Left common carotid artery plus branches (tissue), 1 donor: ENCODE measurements around the genes GIP and PHOSPHO1.

DNA sequence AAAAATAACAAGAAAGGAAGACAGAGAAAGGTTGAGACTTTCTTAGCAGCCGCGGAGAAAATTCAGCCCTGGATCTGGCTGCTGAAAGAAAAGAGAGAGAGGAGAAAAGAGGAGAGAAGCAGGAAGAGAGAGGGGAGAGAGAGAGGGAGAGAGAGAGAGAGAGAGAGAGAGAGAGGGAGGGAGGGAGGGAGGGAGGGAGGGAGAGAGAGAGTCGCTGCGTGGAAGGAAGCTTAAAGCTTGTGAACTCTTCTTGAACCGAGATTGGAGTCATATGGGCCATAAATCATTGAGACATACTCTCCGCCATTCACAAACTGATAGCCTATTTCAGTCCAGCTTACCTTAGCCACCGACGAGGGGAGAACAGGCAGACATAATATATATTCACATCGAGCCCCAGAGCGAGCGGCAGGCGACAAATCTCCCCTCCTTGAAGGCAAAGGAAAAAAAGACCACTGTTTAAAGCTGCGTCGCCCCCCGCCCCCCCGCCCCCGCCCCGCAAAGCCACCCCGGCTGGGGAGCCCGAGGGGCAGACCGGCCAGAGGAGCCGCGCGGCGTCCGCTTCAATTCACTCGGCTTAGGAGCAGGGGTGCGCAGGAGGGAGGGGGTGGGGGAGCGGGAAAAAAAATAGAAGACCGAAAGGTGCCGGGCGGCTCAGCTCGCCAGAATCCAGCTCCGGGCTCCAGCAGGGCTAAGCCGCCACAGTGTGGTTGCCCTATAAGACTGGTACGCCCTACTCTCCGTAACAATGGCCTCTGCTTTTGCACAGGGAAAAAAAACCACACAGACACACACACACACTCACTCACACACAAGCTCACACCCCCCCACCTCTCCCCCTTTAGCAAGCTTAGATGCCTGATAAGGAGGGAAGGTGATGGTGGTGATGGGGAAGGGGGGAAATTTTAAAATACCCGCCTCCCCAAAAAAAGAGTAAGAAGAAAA lies 10.6 kb upstream of the HOXB2 start:
- PRO-cap, result no peak

- PRO-cap, result no peak
These were observed 9.6 kb downstream of the HOXB4 start for GRCh38 chr17:48568328-48569224.

- PRO-cap, result no peak
These were observed 1.0 kb upstream of the HOXB4 start for GRCh38 chr17:48579170-48579530.

DNA sequence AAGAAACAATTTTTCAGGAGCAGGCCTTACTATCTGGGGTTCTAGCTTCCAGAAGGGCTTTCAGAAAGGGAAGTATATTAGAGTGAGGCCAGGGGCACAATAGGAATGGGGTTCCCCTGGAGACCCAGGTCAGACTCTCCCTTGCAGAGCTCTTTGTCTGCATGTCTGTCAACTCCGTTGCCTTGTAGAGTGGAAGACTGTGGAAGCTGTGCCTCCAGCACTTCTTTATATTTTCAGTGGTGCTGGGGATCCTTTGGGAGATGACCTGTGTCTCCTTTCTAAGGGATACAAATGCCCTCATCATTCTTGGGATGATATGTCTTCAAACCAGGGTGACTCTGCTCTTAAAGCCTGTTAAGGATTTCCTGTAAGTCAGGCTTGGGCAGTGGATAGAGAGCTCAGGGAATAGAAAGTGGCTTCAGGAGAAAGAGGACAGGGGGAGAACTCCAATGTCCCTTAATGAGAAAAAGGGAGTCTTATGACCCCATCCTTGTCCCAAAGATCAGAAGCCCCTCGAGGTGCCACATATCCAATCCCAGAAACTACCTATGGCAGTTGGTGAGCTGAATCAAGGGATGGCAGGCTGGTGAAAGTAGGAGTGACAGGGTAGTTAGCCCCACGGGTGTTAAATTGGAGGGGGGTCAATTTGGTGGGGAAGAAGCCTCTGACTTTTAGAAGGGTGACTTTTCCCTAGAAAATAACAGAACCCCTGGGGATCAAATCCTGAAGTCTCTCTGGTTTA lies 1.5 kb downstream of the HOXB3 start:
- PRO-cap, result no peak

DNA sequence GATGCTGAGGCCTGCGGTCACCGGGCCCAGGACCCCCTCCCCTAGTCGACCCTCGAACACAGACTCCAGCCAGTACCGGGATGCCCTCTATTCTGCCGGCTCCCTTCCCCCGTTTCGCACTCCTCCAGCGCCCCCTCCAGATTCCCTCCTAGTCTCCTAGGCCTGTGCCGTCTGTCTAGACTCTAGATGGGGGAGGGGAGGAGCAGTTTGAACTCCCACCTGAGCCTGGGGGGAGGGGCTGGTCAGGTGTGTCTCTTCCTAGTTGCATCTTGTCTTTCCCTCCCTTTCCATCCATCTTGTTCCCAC lies 3.1 kb upstream of the HOXB5 start:
- PRO-cap, result no peak

DNA sequence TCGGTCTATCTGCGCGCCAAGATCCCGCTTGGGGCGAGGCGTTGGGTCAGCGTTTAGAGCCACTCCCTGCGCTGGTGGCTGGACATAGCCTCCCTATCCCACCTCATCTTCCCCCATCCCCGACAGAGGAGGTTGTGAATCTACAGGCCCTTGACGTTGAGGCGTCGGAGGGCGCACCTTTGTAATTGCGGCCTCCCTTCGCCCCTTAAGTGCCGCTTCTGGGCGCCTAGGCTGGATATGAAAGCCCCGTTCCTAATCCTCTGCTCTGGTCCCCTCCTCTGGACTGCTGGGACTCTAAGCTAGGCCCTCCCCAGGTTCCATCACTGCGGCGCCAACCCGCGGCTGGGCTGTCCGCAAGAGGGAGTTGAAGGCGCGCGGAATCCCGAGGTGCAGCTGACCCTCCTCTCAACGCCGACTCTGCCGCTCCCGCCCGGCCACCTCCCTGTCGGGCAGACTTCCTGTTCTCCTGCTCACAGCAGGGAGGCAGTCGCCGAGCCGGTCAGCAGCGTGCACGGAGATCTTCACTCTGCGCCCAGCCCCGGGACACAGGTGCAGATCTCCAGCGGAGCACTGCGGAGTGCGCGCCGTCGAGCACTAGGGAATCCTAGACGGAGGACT lies 16.1 kb upstream of the HOXB9 start:
- PRO-cap, result no peak

DNA sequence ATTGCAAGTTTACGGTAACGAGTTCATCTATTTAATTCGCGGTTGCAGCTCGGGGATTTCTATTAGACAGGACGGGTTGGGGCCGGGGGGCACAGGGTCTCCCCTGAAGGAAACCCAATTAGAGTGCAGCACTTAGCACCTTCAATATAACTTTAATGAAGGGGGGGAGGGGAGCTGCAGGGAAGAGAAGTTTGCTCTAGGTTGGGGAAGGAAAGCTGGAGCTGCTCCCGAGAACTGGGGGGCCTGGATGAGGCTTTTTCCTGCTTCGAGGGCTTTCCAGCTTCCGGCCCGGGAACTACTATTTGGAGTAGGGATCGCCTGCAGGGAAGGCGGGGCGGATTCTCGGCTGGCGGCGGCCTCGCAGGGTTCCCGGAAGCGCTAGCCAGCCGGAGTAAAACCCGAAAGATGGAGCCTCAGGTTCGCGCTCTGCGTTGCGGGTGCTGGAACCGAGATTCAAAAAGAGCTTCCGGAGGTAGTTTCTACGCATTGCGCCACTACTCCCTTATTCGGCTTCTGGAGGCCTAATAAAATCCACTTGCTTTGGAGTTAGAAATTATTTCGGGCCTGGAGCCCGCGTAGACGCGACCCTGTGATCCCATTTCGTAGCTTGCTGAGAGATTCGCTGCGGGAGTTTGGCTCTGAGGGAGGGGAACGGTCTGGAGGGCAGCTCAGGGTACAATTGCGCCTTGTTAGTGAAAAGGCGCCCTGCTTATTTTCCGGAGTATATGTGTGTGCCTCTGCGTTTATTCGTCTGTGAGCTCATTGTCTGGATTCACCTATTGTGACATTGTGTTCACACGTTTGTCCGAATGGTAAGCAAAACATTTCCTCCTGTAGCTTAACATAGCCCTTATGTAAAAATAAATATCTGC lies 551 bp downstream of the PRAC2 start:
- PRO-cap, result no peak

DNA sequence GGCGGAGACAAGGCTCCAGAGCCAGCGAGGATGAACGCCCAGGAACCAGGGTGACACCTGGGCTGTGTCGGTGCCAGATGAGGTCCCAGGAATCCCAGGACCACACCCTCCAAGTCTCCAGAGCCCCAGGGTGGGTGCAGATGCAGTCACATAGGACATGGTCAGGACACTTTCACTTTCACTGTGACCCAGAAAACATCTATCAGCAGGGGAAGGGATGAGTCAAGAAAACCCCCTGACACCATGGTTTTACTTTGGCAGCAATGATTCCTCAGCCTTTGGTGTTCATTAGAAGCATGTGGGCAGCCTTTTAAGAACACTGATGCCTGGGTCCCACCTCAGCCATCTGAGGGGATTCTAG lies 25.4 kb downstream of the TTLL6 start:
- PRO-cap, result no peak

DNA sequence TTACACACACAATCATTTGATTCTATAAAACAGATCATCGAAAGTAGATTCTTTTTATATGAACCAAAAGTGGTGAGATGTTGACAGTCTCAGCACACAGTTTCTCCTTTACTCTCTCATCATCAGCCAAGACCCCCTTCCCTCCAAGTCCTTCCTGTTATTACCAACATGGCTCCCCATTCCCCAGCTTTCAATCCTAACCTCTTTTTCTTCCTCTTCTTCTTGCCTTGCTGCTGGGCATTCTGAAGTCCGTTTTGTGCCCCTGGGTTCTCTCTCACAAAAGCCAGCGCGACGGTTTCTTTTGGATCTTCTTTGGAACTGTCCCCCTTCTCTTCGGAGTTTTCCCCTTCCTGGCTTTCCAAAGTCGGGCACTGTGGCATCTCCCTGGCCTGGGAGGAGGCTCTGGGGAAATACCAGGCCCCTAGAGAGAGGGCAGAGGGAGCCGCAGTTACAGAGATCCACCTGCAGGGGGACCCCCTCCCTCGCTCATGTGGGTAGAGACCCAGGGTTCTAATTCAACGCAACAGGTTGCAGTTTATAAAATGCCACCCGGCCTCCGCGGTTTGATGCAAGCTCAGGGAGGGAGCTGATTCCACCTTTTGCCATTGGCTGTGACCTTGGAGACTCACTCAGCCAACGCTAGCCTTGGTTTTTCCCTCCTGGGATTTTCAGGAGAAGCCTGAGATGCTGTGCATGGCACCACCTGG lies 12.3 kb downstream of the TTLL6 start:
- PRO-cap, result no peak

DNA sequence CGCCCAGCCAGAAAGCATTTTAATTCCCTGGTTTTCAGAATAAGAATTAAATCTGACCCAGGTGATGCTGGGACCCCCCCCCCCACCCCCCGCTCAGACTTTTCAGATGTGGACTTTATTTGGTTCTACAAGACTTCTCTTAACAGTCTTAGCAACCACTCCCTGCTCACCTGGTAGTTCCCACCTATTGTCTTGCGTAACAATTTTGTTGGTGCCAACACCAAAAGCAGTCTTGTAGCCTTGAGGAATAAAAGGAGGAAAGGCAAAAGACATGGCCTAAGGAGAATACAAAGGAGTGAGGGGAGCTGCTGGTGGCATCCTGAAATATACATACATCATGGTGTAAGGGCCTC lies 5.1 kb downstream of the TTLL6 start:
- PRO-cap, result no peak

DNA sequence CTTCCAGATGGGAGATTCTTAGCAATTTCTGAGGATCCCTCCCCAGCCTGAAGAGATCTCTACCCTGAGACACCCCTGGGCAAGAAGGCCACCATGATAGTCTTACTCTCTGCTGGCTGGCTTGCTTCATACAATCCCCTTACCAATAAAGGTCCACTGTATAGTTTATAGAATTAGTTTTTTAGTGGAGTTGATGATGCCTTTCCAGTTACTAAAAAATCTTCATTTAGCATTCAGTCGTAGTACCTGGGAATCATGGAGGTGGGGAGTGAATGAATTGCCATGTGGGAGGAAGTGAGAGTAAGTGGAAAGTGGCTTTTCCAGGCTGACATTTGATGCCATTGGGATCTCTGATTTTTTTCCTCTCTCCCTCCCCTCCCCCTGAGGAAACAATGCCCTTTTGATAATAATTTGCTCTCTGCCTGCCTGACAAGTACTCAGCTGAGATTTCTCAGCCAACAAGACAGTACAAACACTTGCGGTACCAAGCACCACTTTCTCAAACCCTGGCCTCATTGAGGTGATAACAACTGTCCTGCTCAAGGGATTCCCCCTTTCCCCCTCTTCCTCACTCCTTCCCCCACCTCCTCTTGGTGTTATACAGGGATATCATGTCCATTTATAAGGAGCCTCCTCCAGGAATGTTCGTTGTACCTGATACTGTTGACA lies 2.1 kb downstream of the UBE2Z start:
- PRO-cap, result no peak

GRCh38 chr17:48928128-48928620 lies 16.5 kb downstream of the SNF8 start:
- PRO-cap, result no peak

DNA sequence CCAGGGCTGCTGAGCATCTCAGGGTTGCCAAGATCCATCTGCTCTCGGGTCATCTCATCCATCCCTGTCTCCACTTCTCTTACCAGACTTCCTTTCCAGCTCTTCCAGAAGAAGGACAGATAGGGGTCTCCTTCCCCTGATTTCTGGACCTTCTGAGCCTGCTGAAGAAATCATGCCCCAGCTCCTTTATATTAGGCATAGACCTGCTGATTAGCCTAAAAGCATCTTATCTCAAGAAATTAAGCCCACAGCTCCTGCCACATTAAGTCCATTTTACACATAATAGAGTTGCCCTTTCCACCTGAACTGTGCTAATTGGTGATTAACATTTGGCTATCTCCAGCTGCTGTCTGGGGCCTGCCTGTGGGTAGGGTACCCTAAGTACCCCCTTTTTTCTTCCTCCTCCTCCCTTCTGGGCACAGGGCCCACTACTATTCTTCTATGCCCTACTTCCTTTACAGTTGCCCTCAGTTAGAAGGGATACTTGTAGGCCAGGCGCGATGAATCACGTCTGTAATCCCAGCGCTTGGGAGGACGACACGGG lies at the start of gene GIP:
Gene GIP (minus strand): TSS at position 163 of the 544 bp plus-strand sequence.
- PRO-cap, result no peak

DNA sequence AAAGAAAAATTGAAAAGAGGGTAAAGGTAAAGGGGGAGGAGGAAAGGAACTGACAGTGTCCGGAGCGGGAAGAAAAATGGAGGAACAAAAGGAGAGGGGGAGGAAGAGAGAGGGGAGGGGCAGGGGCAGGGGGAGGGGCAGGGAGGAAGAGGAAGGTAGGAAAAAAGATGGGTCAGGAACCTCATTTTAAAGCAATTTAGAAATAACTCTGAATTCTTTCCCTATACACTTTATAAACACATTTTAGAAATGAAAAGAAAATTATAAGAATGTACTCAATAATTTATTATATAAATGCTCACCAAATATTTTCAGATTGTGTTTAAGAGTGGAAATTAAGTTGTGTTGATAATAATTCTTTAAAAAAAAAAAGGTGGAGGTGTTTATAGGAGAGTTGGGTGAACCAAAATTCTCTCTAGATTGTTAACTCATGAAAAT lies 6.1 kb upstream of the IGF2BP1 start:
- PRO-cap, result no peak

- PRO-cap, result no peak
These were observed 38.5 kb downstream of the IGF2BP1 start for GRCh38 chr17:49035470-49036349.

GRCh38 chr17:49224432-49225461 lies 5.8 kb downstream of the PHOSPHO1 start:
- PRO-cap, result no peak

- PRO-cap, result no peak
These were observed 5.2 kb downstream of the PHOSPHO1 start for GRCh38 chr17:49225462-49225751.

DNA sequence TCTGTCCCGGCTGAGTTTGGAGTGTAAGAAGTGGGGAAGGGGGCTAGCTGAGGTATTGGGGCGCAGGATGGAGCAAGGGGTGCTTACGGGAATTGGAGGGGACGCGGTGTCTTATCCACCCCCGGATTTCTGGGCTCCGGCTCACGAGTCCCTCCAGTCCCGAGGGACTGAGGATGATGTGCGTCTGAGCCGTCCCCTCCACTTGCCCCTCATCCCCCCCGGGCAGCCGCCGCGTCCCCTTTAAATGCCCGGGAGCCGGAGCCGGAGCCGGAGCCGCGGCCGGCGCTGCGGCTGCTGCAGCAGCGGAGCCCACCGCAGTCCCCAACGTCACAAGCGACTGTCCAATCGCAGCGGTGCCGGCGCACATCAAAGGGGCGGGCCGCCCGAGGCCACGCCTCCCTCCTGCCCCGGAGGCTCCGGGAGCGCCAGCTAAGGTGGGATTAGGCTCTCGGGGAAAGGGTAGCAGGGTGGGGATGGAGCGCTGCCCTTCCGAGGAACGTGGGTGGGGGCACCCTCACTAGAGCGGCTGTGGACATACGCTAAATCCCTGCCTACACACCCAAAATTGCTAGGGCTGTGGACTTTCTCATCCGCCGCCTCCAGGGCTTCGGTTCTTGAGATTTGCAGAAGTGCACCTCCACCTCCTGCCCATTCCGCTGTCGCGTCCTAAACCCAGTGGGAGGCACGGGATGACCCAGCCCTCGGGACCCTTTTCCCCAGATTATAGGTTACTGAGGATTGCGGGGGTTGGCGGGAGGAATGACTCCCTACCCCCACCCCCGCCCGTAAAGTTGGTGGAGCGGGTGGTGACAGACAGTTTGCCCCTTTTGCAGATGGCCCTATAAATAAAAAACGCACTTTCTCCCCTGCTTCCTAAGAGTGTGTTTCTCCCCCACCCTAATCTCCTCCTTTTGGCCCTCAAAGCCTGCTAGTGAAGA lies at the start of gene PHOSPHO1:
Gene PHOSPHO1 (minus strand): TSS at position 298 of the 938 bp plus-strand sequence.
- PRO-cap, result no peak

DNA sequence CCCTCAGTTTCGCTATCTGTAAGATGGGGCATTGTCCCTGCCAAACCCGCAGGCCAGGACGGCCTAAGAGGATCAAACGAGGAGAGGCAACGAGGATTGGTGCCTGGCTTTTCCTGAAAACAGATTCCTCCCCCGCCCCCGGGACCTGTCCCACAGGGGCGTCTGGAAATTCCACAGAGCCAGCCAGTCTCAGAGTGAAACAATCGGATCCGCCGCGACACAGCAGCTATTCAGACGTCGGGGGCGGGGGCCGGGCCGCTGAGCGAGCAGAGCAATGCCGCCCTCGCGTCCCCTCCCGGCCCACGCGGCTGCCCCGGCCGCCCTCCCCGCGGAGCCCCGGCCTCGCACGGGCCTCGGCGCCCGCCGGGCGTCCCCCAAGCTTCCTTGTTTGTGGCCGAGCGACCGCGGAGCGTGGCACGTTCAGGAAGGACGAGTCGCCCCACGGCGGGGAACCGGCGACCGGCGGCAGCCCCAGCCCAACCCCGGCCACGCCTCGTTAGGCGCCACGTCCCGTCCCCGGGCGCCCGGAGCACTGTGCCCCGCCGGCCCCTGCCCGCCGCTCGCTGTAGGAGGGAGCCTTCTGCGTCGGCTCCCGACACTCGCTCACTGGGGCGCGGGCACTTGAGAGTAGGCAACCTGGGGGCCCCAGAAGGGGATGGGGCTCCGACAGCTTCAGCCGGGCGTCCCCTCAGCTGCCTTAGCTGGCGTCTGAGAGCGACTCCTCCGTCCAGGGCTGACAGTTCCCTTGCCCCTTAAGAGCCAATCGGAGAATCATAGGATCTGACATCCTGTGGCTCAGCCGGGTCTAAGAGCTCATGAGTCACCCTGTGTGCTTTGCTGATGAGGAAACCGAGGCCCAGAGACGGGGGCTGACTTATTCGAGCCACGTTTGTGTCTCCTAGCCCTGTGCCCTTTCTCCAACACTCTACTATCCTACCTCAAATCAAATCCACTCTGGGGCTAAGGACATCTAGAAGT lies 29.7 kb upstream of the PHOSPHO1 start:
- PRO-cap, result bidirectional peak, plus-strand start at position 192 of the sequence, minus-strand start at position 112 of the sequence; bidirectional peak, plus-strand start at position 246 of the sequence, minus-strand start at position 239 of the sequence

GRCh38 chr17:49366635-49367034 lies 4.6 kb upstream of the ZNF652 start:
- PRO-cap, result no peak